ENCODE results near the gene PLGLB1.

GRCh38 chr2:85865822-85866538 lies 22.8 kb downstream of the ST3GAL5 start:
- RAMPAGE, long total RNA, result no peak
- RRBS, result no CpG with 5 or more reads among the region's 7 CpGs
PRO-cap:
- standard, result no peak
- CoPRO, capped RNA only, 2 experiments, result no peak in any of the 2 experiments
- CoPRO, capped and uncapped RNA, 2 experiments, result no peak in any of the 2 experiments
- CoPRO, uncapped RNA only, 2 experiments, result no peak in any of the 2 experiments
CAGE:
- cytosol, long polyA plus RNA, result no peak
- long polyA plus RNA, result no peak
- nucleolus, long total RNA, result no peak
- nucleus, long polyA plus RNA, result no peak

DNA sequence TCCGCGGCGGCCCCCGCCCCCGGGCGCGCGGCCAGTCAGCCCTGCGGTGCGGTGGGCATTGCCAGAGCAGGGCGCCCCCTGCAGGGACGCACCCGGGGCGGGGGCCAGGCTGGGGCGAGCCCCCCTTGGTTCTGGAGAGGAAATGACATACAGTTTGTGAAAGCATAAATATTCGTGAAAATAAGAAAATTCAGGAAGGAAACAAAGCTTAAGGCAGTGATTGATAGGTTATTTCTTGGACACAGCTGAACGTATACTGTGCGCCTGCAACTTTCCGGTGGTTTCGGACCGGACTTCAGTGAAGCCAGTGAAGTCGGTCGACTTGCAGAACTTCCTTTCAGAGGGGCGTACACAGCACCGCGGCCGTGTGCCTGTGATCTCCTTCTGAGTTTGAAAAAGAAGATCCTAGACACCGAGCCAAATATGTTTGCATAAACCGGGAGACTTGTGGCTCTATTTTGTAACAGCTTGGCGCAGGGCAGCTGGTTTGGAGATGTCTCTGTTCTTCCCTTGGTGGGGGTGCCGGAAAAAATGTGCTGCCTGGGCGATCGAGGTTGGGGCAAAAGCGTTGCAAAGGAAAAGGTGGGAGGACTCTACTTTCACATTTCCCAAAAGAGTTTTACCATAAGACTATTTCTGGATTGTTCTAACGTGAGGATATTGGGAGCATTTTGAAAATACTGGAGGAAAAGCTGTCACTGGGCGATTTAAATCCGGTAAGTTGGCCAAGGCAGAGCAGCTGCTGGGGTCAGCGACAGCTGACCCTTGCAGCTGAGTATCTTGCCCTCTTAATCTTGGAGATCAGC lies 501 bp upstream of the ST3GAL5 start:
- RAMPAGE, long total RNA, result no peak
- RRBS, result 3% methylated on average over 11 of the region's 38 CpGs
PRO-cap:
- standard, result bidirectional peak, plus-strand start at position 58 of the sequence, minus-strand start outside the sequence; unidirectional peak, plus-strand start at position 298 of the sequence; unidirectional peak, plus-strand start at position 335 of the sequence
- CoPRO, capped RNA only, 2 experiments, result peak in 2 of 2 experiments; most common plus-strand start position 58 of the sequence (in 1); most common minus-strand start position 285 of the sequence (in 1)
- CoPRO, capped and uncapped RNA, 2 experiments, result peak in 2 of 2 experiments; most common plus-strand start position 34 of the sequence (in 1)
- CoPRO, uncapped RNA only, 2 experiments, result peak in 1 of 2 experiments; most common plus-strand start position 342 of the sequence (in 1); most common minus-strand start position 250 of the sequence (in 1)
CAGE:
- cytosol, long polyA plus RNA, result no peak
- long polyA plus RNA, result no peak
- nucleolus, long total RNA, result no peak
- nucleus, long polyA plus RNA, result no peak

DNA sequence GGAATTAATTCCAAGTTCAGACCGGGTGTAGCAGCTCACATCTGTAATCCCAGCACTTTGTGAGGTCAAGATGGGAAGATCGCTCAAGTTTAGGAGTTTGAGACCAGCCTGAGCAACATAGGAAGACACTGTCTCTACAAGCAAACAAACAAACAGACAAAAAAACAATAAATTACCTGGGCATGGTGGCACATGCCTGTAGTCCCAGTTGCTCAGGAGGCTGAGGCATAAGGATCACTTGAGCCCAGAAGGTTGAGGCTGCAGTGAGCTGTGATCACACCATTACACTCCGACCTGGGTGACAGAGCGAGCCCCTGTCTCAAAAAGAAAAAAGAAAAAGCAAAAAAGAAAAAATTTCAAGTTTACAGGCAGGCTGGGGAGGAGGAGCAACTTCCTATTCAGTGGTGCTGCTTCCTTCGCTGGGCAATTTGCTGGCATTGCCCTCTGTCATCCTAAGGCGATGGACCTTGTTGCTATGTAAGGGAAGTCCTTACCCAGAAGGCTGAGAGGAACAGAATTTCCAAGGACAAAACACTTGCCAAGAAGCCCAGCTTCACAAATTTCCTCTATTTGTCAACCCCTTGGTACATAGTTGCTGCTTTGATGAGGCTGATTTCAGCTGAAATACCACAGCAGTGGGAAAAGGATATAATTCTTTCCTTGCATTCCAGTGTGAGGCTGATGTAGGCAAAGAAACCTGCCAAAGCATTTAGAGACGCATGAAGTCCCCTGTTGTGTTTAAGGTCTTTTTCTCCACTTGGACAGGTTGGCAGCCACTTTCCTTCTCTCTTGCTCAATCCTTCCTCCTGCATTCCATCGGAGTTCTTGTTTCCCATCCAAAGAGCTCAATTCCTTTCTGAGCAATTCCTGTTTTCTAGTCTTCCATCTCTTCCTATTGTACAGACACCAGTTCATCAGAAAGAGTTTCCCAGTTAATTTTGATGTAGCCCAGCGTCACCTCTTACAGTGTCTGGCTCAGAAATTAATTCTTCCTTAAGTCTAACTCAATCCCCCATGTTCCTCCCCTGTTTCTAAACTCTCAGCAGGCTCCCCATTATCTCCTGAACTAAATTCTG lies 16.4 kb upstream of the ST3GAL5 start:
- RAMPAGE, long total RNA, result no peak
- RRBS, result no CpG with 5 or more reads among the region's 9 CpGs
PRO-cap:
- standard, result no peak
- CoPRO, capped RNA only, 2 experiments, result no peak in any of the 2 experiments
- CoPRO, capped and uncapped RNA, 2 experiments, result no peak in any of the 2 experiments
- CoPRO, uncapped RNA only, 2 experiments, result no peak in any of the 2 experiments
CAGE:
- cytosol, long polyA plus RNA, result no peak
- long polyA plus RNA, result no peak
- nucleolus, long total RNA, result no peak
- nucleus, long polyA plus RNA, result no peak

GRCh38 chr2:85954831-85955730 lies 66.3 kb upstream of the ST3GAL5 start:
- RAMPAGE, long total RNA, result no peak
- RRBS, result no CpG with 5 or more reads among the region's 11 CpGs
PRO-cap:
- standard, result no peak
- CoPRO, capped RNA only, 2 experiments, result no peak in any of the 2 experiments
- CoPRO, capped and uncapped RNA, 2 experiments, result no peak in any of the 2 experiments
- CoPRO, uncapped RNA only, 2 experiments, result no peak in any of the 2 experiments
CAGE:
- cytosol, long polyA plus RNA, result no peak
- long polyA plus RNA, result no peak
- nucleolus, long total RNA, result no peak
- nucleus, long polyA plus RNA, result no peak

GRCh38 chr2:86185436-86186266 lies 9.6 kb downstream of the IMMT start:
- RAMPAGE, long total RNA, result no peak
- RRBS, result no CpG with 5 or more reads among the region's 1 CpG
PRO-cap:
- standard, result no peak
- CoPRO, capped RNA only, 2 experiments, result no peak in any of the 2 experiments
- CoPRO, capped and uncapped RNA, 2 experiments, result no peak in any of the 2 experiments
- CoPRO, uncapped RNA only, 2 experiments, result peak in 1 of 2 experiments; most common minus-strand start chr2:86185565 (in 1)
CAGE:
- cytosol, long polyA plus RNA, result no peak
- long polyA plus RNA, result no peak
- nucleolus, long total RNA, result no peak
- nucleus, long polyA plus RNA, result no peak

DNA sequence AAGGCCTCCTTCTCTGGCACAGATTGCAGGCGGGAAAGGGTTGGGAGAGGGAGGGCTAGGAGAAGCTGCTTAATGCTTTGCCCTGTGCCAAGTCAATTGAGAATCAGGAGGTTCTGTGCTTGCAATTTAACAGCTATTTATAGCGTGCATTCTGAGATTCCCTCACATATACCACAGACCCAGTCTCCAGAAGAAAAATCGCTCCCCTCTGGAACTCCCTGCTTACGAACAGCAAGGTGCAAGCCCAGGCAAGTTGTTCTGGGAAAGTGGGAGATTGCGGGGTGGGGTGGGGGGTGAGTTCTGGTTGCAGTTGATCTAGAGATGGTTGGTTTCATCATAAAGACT lies 56.9 kb downstream of the REEP1 start:
- RAMPAGE, long total RNA, result no peak
- RRBS, result no CpG with 5 or more reads among the region's 5 CpGs
PRO-cap:
- standard, result no peak
- CoPRO, capped RNA only, 2 experiments, result no peak in any of the 2 experiments
- CoPRO, capped and uncapped RNA, 2 experiments, result no peak in any of the 2 experiments
- CoPRO, uncapped RNA only, 2 experiments, result no peak in any of the 2 experiments
CAGE:
- cytosol, long polyA plus RNA, result no peak
- long polyA plus RNA, result no peak
- nucleolus, long total RNA, result no peak
- nucleus, long polyA plus RNA, result no peak

DNA sequence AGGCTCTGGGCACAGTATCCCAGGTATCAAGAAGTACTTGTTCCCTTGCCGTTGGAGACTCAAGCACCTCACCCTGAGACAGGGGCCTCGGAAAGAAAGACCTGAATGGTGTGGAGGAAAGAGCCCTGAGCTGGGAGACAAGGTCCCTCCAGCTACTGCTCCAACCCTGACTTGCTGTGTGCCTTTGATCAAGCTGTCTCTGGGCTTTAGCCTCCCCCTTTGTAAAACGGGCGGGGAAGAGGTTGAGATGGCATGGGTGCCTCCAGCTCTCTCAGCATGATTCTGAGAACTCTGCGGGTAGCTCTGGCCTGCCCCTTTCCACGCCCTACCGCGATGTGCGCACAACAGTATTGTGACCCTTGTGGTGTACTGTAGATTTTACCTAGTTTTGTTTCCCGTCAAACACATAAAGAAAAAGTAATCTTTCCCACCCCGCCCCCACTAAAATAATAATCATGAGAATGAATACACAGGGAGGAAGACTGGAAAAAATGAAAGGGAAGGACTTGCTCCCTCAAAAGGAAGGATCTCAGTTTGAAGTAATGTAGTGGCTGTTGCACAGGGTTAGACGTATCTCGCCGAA lies 5.3 kb downstream of the CD8A start:
- RAMPAGE, long total RNA, result no peak
- RRBS, result no CpG with 5 or more reads among the region's 14 CpGs
PRO-cap:
- standard, result no peak
- CoPRO, capped RNA only, 2 experiments, result no peak in any of the 2 experiments
- CoPRO, capped and uncapped RNA, 2 experiments, result no peak in any of the 2 experiments
- CoPRO, uncapped RNA only, 2 experiments, result no peak in any of the 2 experiments
CAGE:
- cytosol, long polyA plus RNA, result no peak
- long polyA plus RNA, result no peak
- nucleolus, long total RNA, result no peak
- nucleus, long polyA plus RNA, result no peak

GRCh38 chr2:86788103-86788694 lies 2.5 kb downstream of the CD8A start:
- RAMPAGE, long total RNA, result no peak
- RRBS, result no CpG with 5 or more reads among the region's 8 CpGs
PRO-cap:
- standard, result no peak
- CoPRO, capped RNA only, 2 experiments, result no peak in any of the 2 experiments
- CoPRO, capped and uncapped RNA, 2 experiments, result no peak in any of the 2 experiments
- CoPRO, uncapped RNA only, 2 experiments, result no peak in any of the 2 experiments
CAGE:
- cytosol, long polyA plus RNA, result no peak
- long polyA plus RNA, result no peak
- nucleolus, long total RNA, result no peak
- nucleus, long polyA plus RNA, result no peak

DNA sequence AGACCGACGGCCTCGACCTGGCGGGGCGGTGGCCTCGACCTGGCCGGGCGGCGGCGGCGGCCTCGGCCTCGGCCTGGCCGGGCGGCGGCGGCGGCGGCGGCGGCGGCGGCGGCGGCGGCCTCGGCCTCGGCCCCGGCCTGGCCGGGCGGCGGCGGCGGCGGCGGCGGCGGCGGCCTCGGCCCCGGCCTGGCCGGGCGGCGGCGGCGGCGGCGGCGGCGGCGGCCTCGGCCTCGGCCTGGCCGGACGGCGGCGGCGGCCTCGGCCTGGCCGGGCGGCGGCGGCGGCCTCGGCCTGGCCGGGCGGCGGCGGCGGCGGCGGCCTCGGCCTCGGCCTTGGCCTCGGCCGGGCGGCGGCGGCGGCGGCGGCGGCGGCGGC lies 28.0 kb upstream of the RGPD1 start:
- RAMPAGE, long total RNA, result no peak
- RRBS, result 68% methylated on average over 12 of the region's 85 CpGs
PRO-cap:
- standard, result no peak
- CoPRO, capped RNA only, 2 experiments, result no peak in any of the 2 experiments
- CoPRO, capped and uncapped RNA, 2 experiments, result no peak in any of the 2 experiments
- CoPRO, uncapped RNA only, 2 experiments, result no peak in any of the 2 experiments
CAGE:
- cytosol, long polyA plus RNA, result no peak
- long polyA plus RNA, result no peak
- nucleolus, long total RNA, result no peak
- nucleus, long polyA plus RNA, result no peak

DNA sequence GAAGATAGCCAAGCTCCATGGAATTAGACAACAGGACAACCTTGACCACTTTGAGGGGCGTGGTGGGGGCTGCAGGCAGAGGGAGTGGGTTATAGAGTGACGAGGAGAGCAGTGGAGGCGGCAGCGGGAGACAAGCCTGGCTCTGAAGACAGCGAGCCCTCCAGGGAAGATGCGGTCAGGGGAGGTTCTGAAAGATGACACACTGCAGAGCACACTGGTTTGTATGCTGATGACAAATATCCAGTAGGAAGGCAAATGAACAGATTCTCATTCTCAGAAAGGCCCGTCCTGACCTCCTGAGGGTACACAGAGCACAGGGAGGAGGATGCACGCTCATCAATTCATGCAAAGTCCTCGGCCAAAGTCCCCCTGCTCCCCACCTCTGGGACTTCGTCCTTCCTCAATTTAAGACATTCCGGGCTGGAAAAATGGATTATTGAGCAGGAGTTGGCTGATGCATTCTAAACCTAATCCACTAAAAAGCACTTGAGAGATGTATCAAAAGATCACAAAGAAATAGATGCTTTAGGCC lies 2.6 kb downstream of the PLGLB1 start:
- RAMPAGE, long total RNA, result no peak
- RRBS, result no CpG with 5 or more reads among the region's 11 CpGs
PRO-cap:
- standard, result no peak
- CoPRO, capped RNA only, 2 experiments, result no peak in any of the 2 experiments
- CoPRO, capped and uncapped RNA, 2 experiments, result no peak in any of the 2 experiments
- CoPRO, uncapped RNA only, 2 experiments, result no peak in any of the 2 experiments
CAGE:
- cytosol, long polyA plus RNA, result no peak
- long polyA plus RNA, result no peak
- nucleolus, long total RNA, result no peak
- nucleus, long polyA plus RNA, result no peak

DNA sequence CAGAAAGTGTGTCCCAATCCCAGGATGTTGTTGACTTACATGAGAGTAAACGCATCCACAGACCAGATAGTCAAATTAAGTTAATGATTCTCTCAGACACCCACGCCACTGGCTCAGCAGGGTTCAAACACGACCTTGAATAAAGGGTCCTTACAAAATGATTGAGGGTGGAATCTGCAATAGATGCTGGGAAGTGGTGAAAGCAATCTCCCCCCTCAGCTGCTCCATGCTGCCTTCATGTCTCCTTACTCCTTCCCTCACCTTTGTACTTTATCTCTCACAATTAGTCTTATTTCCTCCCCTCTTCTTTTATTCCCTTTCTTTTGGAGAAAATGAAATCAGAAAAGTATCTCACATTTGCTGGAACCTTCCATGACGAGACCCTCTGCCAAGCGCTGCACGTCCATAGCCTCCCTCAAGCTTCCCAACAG lies at the start of gene PLGLB1:
TSS of gene PLGLB1 (minus strand) at position 39 of the 431 bp plus-strand sequence.
- RAMPAGE, long total RNA, result no peak
- RRBS, result no CpG with 5 or more reads among the region's 6 CpGs
PRO-cap:
- standard, result no peak
- CoPRO, capped RNA only, 2 experiments, result no peak in any of the 2 experiments
- CoPRO, capped and uncapped RNA, 2 experiments, result no peak in any of the 2 experiments
- CoPRO, uncapped RNA only, 2 experiments, result no peak in any of the 2 experiments
CAGE:
- cytosol, long polyA plus RNA, result no peak
- long polyA plus RNA, result no peak
- nucleolus, long total RNA, result no peak
- nucleus, long polyA plus RNA, result no peak

GRCh38 chr2:87136625-87136856 lies 114.9 kb upstream of the PLGLB1 start:
- RAMPAGE, long total RNA, result no peak
- RRBS, result no CpG with 5 or more reads among the region's 4 CpGs
PRO-cap:
- standard, result no peak
- CoPRO, capped RNA only, 2 experiments, result no peak in any of the 2 experiments
- CoPRO, capped and uncapped RNA, 2 experiments, result no peak in any of the 2 experiments
- CoPRO, uncapped RNA only, 2 experiments, result no peak in any of the 2 experiments
CAGE:
- cytosol, long polyA plus RNA, result no peak
- long polyA plus RNA, result no peak
- nucleolus, long total RNA, result no peak
- nucleus, long polyA plus RNA, result no peak

GRCh38 chr2:87469058-87470209 lies 278.5 kb upstream of the PLGLB2 start:
- RAMPAGE, long total RNA, result no peak
- RRBS, result no CpG with 5 or more reads among the region's 24 CpGs
PRO-cap:
- standard, result unidirectional peak, plus-strand start at chr2:87469950
- CoPRO, capped RNA only, 2 experiments, result peak in 2 of 2 experiments; most common plus-strand start chr2:87469950 (in 2); most common minus-strand start chr2:87469711 (in 1)
- CoPRO, capped and uncapped RNA, 2 experiments, result no peak in any of the 2 experiments
- CoPRO, uncapped RNA only, 2 experiments, result no peak in any of the 2 experiments
CAGE:
- cytosol, long polyA plus RNA, result no peak
- long polyA plus RNA, result no peak
- nucleolus, long total RNA, result no peak
- nucleus, long polyA plus RNA, result no peak

GRCh38 chr2:87499751-87500424 lies 248.0 kb upstream of the PLGLB2 start:
- RAMPAGE, long total RNA, result no peak
- RRBS, result no CpG with 5 or more reads among the region's 8 CpGs
PRO-cap:
- standard, result unidirectional peak, plus-strand start at chr2:87500232
- CoPRO, capped RNA only, 2 experiments, result no peak in any of the 2 experiments
- CoPRO, capped and uncapped RNA, 2 experiments, result no peak in any of the 2 experiments
- CoPRO, uncapped RNA only, 2 experiments, result no peak in any of the 2 experiments
CAGE:
- cytosol, long polyA plus RNA, result no peak
- long polyA plus RNA, result no peak
- nucleolus, long total RNA, result no peak
- nucleus, long polyA plus RNA, result no peak

DNA sequence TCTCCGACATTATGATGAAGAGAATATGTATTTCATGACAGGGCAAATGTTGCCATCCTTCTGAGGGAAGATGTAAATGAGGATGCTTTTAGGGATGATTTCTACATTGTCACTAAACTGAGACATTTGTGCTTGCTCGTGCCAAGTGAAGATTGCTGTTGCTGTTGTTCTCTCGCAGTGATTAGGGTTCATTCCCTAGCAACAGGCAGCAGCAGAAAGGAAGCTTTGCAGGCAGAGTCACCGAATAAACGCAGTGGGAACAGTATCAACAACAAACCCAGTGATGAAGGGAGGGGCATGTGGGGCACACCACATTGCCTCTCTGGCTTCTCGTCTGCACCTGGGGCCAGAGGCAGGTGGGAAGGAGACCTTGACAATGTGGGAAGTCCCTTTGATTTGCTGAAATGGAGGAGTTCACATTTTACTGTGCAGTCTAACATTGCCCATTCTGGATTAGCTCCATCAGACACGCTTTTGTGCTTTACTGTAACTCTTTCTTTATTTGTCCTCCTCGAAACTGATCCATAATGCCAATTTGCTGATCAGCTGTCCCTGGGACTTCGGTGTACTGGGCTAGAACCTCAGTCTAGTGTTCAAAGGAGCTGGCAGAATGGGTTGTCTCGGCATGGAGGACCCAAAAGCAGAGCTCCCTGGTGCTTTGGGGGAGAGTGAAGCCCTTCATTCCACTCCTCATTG lies 240.1 kb upstream of the PLGLB2 start:
- RAMPAGE, long total RNA, result no peak
- RRBS, result no CpG with 5 or more reads among the region's 10 CpGs
PRO-cap:
- standard, result no peak
- CoPRO, capped RNA only, 2 experiments, result no peak in any of the 2 experiments
- CoPRO, capped and uncapped RNA, 2 experiments, result no peak in any of the 2 experiments
- CoPRO, uncapped RNA only, 2 experiments, result no peak in any of the 2 experiments
CAGE:
- cytosol, long polyA plus RNA, result no peak
- long polyA plus RNA, result no peak
- nucleolus, long total RNA, result no peak
- nucleus, long polyA plus RNA, result no peak

DNA sequence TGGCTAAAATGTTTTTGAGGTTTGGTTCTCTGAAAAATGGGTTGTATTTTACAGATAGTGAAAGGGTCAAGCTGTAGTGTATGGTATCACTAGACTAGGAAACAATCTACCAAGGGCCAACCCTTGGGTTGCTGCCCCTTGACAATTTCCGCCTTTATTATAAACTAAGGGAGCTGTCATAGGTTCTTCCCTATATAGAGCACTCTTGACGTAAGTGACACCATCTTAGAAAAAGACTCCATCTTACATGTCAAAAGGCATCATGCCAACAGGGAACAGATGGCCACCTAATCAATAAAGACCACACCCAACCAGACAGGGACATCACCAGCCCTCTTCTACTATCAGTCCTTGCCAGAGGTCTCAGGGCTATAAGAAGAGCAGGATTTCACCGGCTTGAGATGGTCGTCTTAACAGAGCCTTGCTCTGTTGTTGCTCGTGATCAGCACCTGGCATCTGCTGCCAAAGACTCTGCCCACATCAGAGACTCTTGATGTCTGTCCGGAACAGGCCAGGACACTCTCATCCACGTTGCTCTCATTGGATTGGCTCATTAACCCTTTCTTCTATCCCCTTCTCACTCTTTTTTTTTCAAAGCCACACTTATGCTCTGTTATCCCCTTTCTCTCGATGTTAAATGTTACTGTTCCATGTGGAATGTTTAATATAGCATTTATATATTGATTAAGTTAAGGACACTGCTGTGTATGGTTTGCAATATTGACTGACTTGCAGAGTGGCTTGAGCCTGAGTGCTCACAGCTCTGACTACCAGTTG lies 231.4 kb upstream of the PLGLB2 start:
- RAMPAGE, long total RNA, result no peak
- RRBS, result no CpG with 5 or more reads among the region's 8 CpGs
PRO-cap:
- standard, result unidirectional peak, plus-strand start at position 402 of the sequence; bidirectional peak, plus-strand start at position 483 of the sequence, minus-strand start at position 458 of the sequence
- CoPRO, capped RNA only, 2 experiments, result peak in 2 of 2 experiments; most common plus-strand start position 402 of the sequence (in 2)
- CoPRO, capped and uncapped RNA, 2 experiments, result peak in 2 of 2 experiments; most common plus-strand start position 402 of the sequence (in 2)
- CoPRO, uncapped RNA only, 2 experiments, result peak in 2 of 2 experiments; most common plus-strand start position 195 of the sequence (in 1); most common minus-strand start position 216 of the sequence (in 1)
CAGE:
- cytosol, long polyA plus RNA, result no peak
- long polyA plus RNA, result no peak
- nucleolus, long total RNA, result no peak
- nucleus, long polyA plus RNA, result no peak

GRCh38 chr2:87639723-87640108 lies 108.2 kb upstream of the PLGLB2 start:
- RAMPAGE, long total RNA, result no peak
- RRBS, result no CpG with 5 or more reads among the region's 9 CpGs
PRO-cap:
- standard, result no peak
- CoPRO, capped RNA only, 2 experiments, result no peak in any of the 2 experiments
- CoPRO, capped and uncapped RNA, 2 experiments, result no peak in any of the 2 experiments
- CoPRO, uncapped RNA only, 2 experiments, result no peak in any of the 2 experiments
CAGE:
- cytosol, long polyA plus RNA, result no peak
- long polyA plus RNA, result no peak
- nucleolus, long total RNA, result no peak
- nucleus, long polyA plus RNA, result no peak

DNA sequence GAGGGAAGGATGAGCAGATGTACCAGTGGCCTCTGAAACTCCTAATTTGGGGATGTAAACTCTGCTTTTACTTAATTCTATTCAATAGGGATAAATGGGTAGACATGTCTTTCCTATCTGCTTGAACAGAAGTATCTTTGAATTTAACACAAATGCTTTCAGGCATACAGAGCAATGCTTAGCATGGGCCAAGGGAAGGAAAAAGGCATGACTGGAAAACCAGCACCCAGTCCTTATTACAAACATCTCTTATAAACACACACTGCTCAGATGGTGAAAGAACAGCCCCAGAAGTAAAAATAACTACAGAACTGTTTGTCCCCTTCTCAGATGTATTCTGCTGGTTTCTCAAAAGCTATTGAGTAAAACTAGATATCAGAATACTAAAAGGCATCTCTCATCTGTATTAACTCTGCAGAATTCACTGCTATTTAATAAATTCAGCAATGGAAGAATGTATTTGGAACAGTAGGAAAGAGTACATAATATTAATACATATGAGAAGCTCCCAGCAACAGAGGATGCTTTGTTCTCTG lies 4.5 kb upstream of the THNSL2 start:
- RAMPAGE, long total RNA, result no peak
PRO-cap:
- standard, result no peak
- CoPRO, capped RNA only, 2 experiments, result no peak in any of the 2 experiments
- CoPRO, capped and uncapped RNA, 2 experiments, result no peak in any of the 2 experiments
- CoPRO, uncapped RNA only, 2 experiments, result no peak in any of the 2 experiments
CAGE:
- cytosol, long polyA plus RNA, result no peak
- long polyA plus RNA, result no peak
- nucleolus, long total RNA, result no peak
- nucleus, long polyA plus RNA, result no peak